Occipital lobe (tissue), 2 donors: Measurements from ENCODE around the genes SLBP and NAT8L.

DNA sequence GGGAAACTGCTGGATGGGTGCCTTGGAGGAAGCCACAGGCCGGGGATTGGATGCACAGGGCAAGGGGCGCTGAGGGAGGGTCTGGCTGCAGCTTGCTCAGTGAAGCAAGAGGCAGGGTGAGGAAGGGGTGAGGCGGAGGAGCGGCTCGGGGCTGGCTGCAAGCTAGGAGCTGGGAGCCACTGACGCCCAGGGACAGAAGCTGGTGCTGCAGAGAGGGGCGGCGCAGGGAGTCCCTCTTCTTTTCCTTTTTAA is 1.2 kb upstream of the UVSSA start:
- RAMPAGE, long total RNA = no peak

- RAMPAGE, long total RNA = no peak
Observed at GRCh38 chr4:1556743-1557047, 127.4 kb downstream of the FAM53A start.

DNA sequence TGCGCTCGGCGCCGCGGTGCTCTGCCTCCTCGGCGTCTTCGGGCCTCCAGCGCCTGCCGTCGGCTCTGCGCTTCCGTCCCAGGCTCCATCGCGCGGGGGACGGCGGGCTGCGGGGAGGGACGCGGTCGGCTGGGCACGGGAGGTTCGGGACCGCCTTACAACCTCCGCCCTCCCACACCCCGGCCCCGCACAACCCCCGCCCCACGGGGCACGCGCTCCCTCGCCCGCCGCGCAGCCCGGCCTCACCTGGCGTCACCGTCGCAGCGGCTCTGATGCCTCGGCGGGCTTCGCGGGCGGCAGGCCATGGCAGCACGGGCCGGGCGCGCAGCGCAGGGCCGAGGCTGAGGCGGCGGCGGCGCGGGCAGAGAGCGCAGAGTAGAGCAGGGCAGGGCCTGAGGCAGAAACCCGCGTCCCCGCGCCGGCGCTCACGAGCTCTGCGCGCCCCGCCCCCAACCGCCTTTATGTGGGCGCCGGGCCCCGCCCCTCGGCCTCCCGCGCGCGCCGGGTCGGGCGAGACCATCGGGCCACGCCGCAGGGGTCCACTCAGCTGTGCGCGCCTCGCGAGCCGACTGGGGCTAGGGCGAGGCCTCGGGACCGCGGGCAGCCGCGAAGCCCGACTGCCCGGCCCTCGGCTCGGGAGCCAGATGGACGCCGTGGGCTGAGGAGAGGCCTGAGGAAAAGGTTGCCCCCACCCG is at the start of gene SLBP:
Gene SLBP, minus strand, starts transcription at position 436 of the 695 bp plus-strand sequence.
- RAMPAGE, long total RNA = no peak

DNA sequence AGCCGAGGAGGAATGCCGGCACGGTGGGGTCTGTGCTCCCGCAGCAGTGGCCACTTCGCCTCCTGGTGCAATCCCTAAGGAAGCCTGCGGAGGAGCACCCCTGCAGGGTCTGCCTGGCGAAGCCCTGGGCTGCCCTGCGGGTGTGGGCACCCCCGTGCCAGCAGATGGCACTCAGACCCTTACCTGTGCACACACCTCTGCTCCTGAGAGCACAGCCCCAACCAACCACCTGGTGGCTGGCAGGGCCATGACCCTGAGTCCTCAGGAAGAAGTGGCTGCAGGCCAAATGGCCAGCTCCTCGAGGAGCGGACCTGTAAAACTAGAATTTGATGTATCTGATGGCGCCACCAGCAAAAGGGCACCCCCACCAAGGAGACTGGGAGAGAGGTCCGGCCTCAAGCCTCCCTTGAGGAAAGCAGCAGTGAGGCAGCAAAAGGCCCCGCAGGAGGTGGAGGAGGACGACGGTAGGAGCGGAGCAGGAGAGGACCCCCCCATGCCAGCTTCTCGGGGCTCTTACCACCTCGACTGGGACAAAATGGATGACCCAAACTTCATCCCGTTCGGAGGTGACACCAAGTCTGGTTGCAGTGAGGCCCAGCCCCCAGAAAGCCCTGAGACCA is 6.9 kb downstream of the TACC3 start:
- RAMPAGE, long total RNA = no peak

DNA sequence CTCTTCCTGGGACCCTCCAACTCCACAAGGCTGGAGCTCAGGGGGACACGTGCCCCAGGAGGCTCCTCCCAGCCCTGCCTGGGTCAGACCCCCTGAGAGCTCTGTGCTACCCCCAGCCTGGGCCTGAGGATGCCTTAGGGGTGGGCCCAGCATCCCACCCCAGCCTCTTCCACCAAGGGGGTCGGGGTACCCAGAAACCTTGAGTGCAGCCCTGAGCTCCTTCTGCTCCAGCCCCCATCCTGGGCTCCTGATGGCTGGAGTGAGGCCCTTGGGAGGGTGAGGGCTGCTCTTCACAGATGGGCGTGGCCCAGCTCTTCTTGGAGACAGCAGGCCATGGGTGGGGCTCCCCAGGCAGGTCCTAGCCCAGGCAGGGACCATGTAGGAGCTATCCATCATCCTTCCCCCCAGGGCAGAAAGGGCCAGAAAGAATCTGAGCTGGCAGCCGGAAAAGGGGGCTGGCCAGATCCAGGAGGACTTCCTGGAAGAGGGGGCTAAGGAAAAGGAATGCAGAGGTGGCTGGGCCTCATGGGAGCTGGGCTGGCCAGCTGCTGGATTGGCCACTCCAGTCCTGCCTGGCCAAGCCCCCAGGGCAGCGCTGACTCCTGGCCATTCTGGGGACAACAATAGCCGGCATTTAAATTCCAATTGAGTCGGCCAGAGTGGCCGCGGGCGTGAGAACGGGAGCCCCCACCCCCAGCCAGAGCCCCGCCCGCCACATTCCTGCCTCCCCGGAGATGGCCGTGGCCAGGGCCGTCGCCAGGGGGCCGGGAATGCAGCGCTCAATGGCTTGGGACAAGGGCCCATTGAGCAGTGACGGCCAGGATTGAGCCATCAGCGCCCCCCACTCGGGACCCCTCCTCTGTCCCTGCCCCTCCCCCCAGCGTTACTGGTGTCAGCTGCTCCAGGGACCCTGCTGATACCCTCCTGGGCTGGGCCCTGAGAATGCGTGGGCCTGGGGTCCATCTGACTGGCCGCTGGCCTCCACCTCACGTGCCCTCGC is 15.2 kb upstream of the FGFR3 start:
- RAMPAGE, long total RNA = no peak

DNA sequence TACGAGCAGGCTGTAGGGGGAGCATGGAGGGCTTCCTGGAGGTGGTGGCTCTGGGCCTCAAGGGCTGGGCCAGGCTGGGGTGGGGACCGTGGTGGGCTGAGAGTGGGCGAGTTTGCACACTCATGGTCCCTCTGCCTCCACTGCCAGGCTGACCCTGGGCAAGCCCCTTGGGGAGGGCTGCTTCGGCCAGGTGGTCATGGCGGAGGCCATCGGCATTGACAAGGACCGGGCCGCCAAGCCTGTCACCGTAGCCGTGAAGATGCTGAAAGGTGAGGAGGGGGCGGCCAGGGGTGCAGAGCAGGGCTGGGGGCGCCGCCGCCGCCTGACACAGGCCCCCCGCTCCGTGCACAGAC is 12.1 kb downstream of the FGFR3 start:
- RAMPAGE, long total RNA = no peak

GRCh38 chr4:1917894-1918695 is 46.9 kb downstream of the NSD2 start:
- RAMPAGE, long total RNA = no peak

DNA sequence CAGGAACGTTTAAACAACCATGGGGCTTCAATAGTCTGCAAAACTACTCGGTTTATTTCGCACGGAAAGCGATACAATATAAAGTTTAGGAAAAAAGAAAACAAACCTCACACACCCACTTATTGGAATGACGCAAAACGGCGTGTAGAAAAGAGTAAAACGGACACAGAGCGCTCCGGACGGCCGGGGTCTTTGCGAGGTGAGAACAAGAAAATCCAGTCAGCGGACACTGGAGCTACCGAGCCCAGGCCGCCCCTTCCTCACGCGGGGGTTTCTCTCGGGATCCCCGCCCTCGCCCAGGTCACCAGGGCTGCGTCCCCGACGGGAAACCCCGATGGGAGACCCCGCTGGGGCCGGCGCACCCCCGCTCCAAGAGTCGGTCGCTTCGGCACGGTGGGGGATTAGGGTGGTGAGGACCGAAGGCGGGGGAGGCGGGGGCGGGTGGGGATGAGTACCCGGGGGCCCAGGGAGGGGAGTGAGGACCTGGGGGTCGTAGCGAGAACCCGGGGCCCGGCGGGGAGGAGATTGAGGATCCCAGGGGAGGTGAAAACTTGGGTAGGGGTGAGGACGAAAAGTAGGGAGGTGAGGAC is 822 bp downstream of the NELFA start:
- RAMPAGE, long total RNA = no peak

GRCh38 chr4:2058271-2059390 is at the start of gene NAT8L:
TSS of gene NAT8L (plus strand) at chr4:2059327.
- RAMPAGE, long total RNA = no peak

- RAMPAGE, long total RNA = no peak
Observed at GRCh38 chr4:2094776-2095182, 35.7 kb downstream of the NAT8L start.

DNA sequence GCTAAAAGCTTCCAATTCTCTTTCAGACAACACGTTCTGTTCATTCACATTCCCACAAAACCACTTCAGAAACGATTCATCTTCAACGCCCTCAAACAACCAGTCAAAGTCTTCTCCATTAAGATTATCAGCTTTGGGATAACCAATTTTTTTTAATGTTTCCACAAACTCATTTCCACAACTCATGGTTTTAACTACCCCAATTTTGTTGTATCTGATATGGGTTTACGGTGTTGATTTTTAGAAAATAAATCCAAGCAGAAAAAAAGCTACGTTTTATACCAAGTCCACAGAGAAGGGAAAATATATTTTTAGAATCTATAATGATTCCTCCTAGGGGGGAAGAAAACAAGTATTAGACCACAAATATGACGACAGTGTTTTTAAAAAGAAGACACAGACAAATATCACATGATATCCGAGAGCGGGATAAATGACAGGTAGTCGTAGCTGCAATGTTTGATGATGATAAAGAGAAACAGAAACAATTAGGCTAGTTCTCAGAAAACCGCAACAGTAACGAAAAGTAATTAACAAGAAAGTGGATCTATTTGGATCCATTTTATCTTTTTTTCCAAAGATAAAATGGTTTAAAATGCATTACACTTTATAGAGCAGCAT is 1.1 kb downstream of the HAUS3 start:
- RAMPAGE, long total RNA = no peak

GRCh38 chr4:2250861-2251503 is 9.1 kb upstream of the HAUS3 start:
- RAMPAGE, long total RNA = no peak

- RAMPAGE, long total RNA = no peak
Observed at GRCh38 chr4:2252988-2254180, 8.5 kb downstream of the MXD4 start.

DNA sequence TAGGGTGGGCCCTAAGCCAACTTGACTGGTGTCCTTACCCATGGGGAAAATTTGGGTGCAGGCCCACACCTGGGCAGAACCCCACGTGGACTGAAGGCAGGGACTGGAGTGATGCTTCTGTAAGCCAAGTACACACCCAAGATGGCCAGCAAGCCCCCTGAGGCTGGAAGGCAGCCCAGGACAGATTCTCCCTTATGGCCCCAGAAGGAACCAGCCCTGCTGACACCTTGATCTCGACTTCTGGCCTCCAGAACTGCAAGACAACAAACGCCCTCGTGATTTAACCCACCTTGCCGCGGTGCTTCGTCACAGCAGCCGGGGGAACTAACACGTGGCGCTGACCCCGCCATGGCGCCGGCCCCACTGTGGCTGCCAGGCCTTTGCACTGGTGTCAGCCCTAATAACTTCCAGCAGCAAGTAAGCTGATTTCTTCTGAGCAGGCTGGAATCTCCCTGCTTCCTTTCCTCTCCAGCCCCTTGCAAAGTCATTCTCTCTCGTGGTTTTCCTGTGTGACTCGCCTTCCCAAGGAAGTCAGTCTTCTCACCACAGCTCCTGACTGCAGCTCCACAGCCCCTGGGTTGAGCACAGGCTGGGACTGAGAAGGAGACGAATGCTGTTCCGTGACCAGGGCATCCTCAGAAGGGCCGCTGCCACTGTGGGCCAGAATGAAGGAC is 23.3 kb upstream of the MXD4 start:
- RAMPAGE, long total RNA = no peak

DNA sequence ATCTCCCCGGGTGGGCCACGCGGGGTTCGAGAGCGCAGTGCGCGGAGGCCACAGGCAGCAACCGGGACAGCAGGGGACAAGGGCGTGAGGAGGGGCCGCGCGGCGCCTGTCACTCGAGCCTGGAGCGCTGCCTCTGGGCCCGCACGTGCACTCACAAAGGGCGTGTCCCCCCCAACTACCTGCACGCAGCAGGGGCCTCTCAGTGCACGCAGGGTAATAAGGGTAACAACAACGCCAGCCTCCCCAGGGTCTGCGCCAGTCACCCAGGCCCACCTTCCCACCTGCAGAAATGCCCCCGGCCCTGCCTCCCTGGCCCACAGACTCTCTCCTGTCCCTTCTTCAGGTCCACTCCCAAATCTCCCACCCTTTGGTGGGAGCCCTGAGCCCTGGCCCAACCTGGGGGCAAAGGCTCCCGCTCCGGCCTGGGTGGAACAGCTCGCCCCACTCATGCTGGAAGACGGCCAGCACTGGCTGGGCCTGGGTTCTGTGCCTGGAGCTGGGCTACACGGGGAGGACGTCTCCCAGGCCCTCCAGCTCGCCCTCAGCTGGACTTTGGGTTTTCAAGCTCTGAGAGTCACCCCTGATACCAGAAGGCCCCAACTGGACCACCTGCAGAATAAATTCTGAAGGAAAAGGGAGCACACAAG is 53.1 kb downstream of the ZFYVE28 start:
- RAMPAGE, long total RNA = no peak

- RAMPAGE, long total RNA = no peak
Observed at GRCh38 chr4:2387009-2387661, 31.3 kb downstream of the ZFYVE28 start.

DNA sequence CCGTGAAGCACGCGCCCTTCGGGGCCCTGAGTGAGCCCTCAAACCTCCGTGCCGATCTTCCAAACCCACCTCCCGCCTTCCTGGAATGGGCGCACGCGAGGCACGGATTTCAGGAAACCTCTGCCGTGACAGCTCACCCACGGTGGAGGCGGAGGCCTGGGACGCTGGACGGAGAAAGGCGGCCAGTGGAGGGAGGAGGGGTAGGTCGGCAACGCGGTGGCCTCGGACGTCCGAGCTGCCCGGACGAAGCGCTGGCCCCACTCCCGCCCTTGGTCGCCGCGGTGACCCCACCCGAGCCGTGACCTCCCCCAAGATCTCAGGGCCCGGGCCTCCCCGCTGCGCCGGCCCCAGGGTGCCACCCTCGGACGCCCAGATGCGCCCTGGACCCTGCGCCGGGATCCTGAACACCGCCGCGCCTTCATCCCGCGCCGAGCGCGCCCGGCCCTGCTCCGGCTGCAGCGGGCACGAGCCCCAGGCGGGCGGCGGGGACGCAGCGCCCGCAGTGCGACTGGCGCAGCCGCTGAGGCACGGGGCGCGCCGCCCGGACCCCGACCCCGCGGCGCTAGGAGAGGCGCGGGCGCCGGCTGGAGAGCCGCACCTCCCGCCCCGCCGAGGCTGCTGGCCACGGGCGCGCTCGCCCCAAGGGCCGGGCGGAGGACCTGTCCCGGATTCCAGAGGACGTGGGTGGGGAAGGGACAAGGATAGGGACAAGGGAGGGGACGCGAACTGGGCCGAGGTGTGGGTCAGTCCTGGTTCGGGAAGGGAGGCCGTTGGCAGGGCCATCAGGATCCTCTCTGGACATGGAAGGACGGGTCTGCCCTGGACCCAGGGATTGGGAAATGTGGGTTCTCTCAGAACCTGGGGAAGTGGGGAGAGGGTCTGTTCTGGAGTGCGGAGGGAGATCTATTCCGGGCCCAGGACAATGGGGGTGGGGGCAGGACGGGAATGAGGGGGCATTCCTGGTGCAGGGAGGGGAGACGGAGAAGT is 1.2 kb downstream of the ZFYVE28 start:
- RAMPAGE, long total RNA = no peak

GRCh38 chr4:2478256-2479012 is 9.5 kb downstream of the RNF4 start:
- RAMPAGE, long total RNA = no peak

GRCh38 chr4:2489790-2490827 is 21.2 kb downstream of the RNF4 start:
- RAMPAGE, long total RNA = no peak

GRCh38 chr4:2536804-2537997 is 754 bp downstream of the FAM193A start:
- RAMPAGE, long total RNA = no peak